GM19240 (cell line): ENCODE measurements around a stretch of chr3.

DNA sequence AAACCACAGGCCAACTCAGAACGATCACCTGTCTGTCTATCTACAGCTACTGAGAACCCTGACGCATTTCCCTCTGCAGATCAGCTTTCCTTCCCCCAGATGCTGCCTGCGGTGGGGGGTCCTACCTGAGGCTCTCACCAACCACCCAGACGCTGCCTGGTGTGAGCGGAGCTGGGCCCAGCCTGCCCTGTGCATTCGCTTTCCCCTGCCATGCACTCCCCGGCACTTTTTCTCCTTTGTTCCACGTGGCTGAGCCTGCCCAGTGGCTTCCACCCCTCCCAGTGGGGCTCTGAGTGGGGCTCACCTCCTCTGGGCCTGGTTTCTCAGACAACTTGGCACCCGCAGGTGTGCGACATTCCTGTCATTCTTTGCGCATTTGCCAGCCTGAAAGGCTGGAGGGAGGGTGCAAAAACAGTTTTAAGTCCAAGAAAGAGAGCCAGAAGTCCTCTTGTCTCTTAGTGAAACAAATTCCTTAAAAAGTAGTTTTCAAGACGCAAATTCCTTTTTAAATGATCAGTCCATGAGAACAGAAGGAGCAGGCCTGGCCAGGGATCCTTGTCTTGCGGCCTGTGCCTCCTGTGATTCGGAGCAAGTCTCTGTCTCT is 60.4 kb downstream of the PLXNA1 start:
- RRBS, result no CpG with 5 or more reads among the region's 14 CpGs

- RRBS, result 3% methylated on average over 4 of the region's 59 CpGs
Observed at GRCh38 chr3:127455482-127456157, 134.9 kb downstream of the TPRA1 start.

DNA sequence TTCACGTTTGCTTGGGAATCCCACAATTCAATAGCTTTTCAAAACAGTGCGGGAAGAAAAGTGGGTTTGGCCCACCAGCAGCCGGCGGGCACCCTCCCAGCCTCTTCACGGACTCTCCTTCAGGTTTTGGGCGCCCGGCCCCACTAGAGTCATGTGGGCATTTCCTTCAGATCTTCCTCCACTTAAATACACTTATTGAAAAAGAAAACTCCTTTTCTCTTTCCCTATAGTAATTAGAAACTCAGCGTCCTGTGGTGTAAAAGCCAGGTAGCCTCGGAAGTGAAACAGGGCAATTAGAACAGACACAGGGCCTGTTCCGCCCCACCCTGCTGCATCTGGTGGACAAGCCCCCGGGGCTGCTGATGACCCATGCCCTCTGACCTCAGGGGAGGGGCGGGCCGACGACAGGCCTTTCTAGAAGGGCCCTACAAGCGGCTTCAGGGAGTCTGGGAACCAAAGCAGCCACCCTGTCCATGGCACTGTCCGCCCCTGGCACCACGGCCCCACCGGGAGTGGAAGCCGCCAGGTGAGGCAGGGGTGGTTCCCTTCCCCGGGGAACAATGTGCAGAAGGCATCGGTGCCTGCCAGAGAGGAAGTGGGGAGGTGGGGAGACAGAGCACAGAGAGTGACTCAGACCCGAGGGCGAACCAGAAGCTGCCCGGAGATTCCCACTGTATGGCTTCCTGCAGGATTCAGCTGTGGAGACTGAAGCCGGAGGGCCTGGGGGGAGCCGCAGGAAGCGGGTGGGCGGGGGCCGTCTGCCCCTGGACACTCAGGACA is 134.2 kb downstream of the TPRA1 start:
- RRBS, result 12% methylated on average over 10 of the region's 29 CpGs

- RRBS, result 6% methylated on average over 3 of the region's 32 CpGs
Observed at GRCh38 chr3:127456938-127457572, 133.5 kb downstream of the TPRA1 start.

- RRBS, result no CpG with 5 or more reads among the region's 19 CpGs
Observed at GRCh38 chr3:127536436-127537427, 53.8 kb downstream of the TPRA1 start.

- RRBS, result 71% methylated on average over 3 of the region's 10 CpGs
Observed at GRCh38 chr3:127543760-127544145, 46.8 kb downstream of the TPRA1 start.

GRCh38 chr3:127598553-127599227 is 479 bp downstream of the MCM2 start:
- RRBS, result no CpG with 5 or more reads among the region's 16 CpGs

DNA sequence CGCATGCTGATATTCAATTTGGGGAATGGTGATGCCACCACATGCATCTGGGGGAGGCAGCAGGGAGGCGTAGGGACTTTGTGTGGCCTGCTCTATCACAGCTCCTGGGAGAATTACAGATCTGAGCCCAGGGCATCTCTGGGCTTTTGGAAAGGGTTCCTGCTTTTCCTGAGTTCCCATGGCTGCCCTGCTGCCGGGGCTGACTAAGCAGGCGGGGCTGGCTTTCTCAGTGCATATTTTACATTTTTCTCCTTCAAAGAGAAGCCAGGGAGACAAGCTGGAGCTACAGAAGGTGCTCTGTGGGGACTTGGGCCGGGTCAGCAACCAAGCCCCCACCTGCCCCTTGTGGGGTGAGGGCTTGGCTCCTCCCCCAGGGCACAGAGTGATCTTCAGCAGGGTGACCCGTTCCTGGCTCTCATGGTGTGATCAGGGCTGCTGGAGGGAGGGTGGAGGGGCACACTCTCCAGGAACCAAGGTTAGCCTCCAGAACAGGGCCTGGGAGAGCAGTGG is 17.3 kb downstream of the ABTB1 start:
- RRBS, result no CpG with 5 or more reads among the region's 6 CpGs

DNA sequence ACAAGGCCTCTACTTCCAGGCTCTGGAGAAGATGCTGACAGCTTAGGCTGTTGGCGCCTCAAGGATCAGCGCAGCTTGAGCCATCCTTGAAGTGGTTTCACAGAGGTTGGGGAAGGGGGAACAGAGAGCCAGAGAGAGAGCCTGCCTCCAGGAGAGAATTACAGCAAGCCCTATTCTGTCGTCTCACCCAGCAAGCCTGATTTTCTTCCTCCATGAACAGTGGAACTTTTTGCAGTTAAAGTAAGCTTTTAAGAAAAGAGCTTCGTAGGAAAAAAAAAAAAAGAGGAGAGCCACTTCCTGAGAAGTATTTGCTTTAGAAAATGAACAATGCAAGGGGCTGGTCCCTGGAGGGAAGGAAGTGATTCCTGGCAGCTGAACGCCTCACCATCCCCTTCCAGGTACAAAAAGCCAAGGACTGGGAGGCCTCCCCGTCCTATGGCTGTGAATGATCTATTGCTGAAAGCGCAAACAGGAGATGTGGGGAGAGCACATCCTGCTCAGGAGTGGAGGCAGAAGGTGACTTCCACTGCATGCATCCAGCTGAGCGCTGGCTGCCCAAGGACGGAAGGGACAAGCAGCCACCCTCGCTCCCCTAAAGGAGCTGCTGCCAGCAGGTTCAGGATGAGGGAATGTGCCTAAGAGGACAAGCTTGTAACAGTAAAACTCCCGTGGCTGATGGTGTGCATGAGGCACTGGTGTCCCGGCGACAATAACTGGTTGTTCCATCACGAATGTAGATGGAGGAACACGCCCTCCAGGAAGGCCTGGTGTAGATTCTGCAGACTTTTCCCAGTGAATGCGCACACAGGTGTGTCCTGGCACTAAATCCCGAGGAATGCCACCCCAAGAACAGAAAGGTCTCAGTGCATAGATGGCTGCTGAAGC is 41.3 kb downstream of the ABTB1 start:
- RRBS, result no CpG with 5 or more reads among the region's 17 CpGs

DNA sequence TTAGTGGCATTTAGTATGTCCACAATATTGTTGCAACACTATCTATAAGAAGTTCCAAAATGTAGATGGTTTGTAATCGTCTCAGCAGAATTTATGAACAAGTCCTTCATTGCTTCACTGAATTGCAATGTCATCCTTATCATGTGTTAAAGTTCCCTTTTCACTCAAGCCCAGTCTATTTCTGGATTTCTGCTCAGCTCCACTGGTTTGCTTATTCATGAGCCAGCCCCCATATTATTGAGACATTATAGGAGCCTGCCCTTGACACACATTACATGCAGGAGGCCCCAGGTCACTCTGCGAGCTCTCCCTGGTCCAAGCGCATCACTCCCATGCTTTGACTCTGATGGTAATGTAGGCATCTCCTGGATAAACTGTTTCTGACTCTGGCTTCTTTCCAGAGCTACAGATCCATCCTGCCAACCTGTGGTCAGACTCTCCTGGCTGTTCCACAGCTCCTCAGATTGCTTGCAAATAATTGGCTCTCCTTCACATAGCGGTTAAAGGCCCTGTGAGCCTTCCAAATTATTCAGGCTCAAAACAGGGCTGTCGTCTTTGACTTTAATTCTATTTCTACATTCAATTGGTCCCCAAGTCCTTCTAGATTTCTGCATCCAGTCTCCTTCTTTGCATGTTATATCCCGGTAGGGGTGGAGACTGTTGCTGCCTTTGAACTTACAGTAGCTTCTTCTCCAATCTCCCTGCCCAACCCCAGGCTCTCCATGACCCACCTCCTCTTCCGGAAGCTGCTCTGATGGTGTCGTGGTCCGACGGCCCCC is 57.0 kb downstream of the ABTB1 start:
- RRBS, result 89% methylated on average over 2 of the region's 10 CpGs

- RRBS, result no CpG with 5 or more reads among the region's 14 CpGs
Observed at GRCh38 chr3:127743417-127744218, 70.9 kb downstream of the ABTB1 start.

DNA sequence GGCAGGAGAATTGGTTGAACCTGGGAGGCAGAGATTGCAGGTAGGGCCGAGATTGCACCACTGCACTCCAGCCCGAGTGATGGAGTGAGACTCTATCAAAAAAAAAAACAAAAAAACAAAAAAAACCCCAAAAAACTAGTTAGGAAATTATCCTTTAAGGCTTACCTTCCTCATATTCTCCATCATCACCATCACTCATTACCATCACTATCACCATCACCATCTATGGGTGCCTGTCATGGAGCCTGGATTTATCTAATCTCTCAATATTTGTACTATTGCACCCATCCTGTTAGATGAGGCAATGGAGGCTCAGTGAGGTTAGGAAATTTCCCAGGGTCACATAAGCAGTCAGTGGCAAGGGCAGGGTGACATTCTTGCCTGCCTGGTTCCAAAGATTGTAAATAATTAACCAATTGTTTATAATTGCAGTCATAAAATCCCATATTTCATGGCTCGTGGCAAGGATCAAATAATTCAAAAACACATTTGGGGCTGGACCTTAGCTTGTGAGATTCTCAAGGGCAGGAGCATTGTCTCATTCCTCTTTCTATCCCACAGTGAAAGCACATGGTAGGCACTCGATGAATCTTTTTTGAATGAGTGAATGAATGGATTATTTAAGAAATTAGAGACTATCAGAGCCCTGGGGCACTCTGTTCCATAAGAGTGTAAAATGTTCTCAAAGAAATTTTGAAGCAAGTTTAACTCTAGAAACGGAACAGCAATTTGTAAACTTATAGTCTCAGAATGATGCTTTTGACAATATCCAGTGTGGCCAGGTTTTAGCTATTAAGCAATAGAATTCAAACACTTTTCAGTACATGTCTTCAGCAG is 55.1 kb downstream of the MGLL start:
- RRBS, result no CpG with 5 or more reads among the region's 5 CpGs

DNA sequence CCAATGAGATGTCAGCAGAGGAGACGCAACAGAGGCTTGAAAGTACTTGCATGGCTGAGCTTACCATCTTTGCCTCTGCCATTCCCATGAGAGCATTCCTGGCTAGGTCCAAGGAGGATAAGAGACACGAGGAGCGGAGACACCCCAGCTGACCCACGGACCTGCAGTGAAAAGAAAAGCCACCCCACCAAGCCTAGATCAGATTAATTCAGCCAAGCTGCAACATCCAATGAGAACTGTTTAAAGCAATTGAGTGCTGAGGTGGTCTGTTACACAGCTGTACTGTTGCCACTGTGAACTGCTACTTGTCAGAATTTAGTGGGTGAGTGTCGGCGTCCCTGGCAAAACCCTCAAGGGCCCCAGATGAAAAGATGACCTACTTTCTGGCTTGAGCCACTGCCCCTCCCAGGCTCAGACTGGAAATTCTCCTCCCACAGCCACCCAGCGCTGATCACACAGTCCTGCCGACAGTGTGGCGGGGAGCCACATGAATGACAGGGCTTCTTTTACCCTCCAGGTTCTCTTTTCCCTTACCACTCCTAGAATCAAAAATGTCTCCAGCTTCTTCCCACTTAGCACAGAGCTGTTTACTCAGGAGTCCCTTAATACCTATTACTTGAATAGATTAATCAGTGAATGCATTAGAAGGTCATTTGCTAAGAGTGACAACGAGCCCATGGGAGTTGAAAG is 26.4 kb upstream of the KBTBD12 start:
- RRBS, result no CpG with 5 or more reads among the region's 10 CpGs

DNA sequence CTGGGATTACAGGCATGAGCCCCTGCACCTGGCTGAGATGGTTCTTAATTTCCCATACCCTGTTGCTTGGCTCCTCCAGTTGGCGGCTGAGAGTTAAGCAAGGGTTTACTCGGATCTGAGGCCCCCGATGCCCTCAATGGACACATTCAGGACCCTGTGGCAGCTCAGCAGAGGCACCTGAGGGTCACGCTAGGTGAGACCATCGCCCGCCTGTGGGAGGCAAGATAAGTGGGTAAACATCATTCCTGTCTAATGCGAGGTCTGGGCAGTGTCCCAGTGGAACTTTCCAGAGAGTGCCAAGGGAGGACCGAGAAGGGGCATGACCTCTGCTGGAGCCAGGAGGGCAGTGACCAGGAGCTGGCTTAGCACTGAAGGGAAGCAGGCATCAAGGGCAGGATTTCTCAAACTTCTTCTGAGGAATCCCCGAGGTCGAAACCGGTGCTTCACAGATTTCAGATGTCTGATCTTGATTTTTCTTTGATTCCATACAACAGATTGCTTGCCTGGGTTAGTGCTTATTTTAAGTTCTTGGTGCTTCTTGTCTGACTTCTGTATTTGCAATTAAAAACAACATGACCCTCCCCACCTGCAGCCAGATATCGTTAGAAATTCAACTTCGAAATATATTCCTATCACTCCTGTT is 65.4 kb upstream of the SEC61A1 start:
- RRBS, result no CpG with 5 or more reads among the region's 13 CpGs

DNA sequence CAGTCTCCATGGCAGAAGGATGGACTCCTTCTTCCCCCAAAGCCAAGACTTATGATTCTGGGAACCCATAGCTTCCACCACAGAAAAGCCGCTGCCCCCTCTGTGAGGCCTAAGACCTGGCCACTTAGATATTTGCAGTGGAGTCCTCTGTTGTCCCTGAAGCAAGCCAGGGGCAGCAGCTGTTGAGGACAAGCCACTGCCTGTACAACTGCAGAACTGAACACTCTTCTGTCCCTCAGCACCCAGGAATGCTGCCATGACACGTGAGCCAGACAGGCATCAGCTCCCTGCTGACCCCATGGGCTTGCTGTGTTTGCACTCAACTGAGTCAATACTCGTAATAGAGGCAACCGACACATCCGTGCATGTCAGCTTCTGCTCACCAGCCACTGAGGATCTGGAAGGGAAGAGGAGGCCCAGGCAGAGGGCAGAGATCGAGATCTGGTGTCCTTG is 54.4 kb upstream of the SEC61A1 start:
- RRBS, result no CpG with 5 or more reads among the region's 6 CpGs

DNA sequence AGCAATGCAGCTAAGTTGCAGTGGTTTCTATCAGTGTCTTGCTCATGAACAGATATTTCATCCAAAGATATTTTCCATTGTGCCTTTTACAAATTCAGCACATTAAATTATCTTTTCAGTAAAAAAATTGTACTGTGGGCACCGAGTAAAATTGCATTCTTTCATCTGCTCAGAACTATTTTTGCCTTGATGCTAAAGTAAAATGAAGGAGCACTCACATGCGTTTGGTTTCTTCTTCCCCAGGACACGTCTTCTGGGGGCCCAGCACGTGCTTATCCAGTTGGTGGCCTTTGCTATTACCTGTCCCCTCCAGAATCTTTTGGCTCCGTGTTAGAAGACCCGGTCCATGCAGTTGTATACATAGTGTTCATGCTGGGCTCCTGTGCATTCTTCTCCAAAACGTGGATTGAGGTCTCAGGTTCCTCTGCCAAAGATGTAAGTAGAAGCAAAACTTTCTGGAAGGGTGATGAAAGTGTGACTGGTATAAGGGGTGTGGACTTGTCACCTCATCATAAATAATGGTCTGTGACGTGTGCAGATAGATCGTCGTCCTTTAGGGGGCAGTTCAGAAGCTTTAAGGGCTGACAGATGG is 15.0 kb downstream of the SEC61A1 start:
- RRBS, result no CpG with 5 or more reads among the region's 10 CpGs

DNA sequence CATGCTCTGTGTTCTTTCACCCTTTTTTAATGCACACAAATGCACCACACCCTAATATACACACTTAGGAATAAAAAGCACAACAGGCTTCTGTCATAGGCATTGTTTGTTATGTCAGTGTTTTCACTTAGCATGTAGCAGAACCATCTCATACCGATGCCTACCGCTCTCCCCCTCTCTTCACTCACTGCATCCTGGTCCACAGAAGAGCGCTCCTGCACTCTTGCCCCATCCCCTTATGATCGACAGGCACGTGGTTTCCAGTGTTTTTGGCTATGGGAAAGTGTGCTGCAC is 150.5 kb downstream of the DNAJB8 start:
- RRBS, result no CpG with 5 or more reads among the region's 5 CpGs

GRCh38 chr3:128335500-128336022 is 131.1 kb downstream of the DNAJB8 start:
- RRBS, result no CpG with 5 or more reads among the region's 6 CpGs

DNA sequence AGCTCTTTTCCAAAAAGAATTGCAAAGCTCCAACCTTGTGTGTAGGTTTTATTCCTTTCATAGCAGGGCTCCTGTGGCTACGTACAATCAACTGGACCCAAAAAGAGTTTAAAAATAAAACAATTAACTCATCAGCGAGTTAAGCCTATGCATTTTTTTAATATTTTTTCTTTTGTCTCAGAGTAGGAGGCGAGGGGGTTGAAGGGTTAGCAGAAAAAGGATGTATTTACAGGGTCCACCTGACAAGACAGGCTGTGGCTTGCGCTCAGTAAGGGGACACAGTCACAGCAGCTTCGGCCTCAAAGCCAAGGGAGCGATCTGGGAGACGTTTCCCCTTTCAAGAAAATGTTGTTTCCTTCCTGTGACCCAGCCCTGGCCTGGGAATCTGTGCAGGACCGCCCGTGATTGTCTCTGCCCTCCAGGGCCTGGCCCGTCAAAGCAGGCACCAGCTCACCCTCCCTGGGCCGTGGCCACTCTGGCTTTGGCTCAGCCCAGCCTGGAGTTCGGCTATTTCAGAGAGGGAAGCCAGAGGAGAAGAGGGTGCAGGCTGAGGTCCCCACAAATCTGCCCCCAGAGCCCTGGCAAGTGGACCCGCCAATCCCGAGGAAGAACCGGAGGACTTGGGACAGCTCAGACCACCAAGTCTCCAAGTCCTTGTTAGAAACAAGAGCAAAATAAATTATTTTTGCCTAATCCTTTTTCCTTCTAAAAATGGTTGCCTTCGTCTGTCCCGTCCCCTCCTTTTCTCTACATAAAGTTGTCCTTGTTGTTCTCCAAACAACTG is 12.8 kb downstream of the GATA2 start:
- RRBS, result no CpG with 5 or more reads among the region's 17 CpGs

DNA sequence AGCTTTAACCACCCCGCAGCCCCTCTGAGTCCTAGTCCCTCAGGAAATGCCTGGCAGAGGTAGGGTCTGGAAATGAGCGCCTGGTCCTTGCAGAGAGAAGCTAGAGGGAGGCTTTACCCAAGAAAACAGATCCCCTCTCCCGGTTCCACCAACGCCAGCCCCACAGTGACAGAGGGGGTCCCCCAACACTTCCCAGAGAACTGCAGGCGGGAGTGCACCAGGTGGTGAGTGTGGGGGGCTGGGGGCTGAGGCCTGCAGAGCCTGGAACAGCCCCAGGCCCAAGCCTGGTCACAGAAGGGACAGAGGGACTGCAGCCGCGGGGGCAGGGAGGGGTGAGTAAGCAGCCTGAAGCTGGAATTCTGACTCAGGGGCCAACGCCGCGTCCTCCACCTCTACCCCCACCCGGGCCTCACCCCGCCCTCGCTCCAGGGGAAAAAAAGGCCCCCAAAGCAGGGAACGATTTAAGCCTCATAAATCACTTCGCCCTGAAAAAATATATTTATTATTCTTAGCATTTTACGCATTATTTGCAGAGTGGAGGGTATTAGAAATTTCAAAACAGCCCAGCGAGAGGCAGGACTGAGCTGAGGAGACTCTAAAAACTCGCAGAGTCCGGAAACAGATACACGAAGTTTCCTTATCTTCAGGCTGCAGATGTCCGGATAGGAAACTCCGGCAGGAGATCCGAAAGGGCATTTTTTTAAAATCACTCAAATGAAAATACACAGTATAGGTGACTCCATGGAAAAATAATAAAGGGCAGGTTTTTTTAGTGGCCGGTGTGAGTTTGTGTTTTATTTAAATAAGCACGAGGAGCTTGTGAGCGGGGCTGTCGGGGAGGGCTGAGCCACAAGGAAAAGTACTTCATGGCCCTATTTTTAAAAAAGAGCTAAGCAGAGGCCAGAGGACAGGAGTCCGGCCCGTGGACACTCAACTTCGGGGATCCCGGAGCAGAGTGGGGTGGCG is 10.0 kb downstream of the GATA2 start:
- RRBS, result 2% methylated on average over 4 of the region's 32 CpGs